Occipital lobe (tissue), 2 donors: ENCODE measurements around a stretch of chr4.

GRCh38 chr4:139770353-139770755, 104.7 kb downstream of the MGST2 start:
- RAMPAGE, long total RNA = no peak

DNA sequence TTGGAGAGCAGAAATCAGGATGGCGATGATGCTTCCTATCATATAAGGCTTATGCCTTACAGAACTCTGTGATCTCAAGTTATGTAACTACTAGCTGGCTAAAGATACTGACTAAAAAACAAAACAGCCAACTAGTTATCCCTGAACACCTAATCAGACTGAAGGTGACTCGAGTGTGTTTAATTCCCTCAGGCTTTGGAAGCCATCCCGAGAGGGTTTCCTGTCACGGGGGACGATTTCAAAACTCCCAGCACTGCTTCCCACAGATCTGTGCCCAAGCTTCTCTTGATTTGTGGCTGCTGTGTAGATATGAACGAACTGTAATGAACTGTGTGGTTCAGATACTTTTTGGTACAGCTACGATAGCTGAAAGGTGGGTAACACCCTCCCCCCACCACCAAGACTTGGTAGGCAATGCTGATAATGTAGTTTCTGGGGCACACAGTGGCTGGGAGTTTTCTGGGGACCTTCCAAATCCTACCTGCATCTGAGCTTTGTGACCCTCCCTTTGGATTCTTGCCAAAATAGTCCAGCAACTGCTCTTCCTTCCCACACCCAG, 148.7 kb downstream of the MGST2 start:
- RAMPAGE, long total RNA = no peak

- RAMPAGE, long total RNA = no peak
Observed at GRCh38 chr4:139858460-139859255, 193.0 kb downstream of the MGST2 start.

DNA sequence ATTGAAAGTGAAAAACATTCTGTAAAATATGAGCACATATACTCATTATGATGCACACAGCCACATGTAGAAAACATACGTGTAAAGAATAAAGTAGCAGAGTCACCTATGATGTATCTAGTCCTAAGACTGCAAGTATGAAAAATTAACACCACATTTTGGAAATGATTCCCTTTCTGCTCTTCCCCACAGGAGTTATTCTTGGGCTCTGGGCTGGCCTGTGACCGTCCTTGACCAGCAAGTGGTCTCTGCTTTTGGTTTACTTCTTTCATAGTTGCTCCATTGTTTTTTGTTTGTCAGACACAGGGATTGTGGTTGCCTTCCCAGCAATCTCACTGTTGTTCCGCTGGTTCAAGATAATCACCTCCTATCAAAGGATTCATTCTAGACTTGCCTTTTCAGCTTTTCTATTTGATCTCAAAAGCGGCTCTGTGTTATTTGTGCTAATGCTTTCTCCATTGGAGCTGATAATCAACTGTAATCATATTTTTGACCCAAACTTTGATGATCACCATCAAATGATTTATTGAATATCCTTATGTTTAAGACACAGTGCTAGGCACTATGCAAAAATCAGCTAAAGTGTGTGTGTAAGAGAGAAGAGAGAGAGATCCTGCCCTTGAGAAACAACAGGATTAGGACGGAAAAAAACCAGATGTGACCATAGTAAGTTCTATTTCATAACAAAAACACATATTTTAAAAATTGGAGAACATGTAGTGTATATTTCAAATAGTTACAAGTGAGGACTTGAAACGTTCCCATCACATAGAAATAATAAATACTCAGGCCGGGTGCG, 218.9 kb downstream of the MGST2 start:
- RAMPAGE, long total RNA = no peak

- RAMPAGE, long total RNA = no peak
Observed at GRCh38 chr4:139889114-139889862, 223.7 kb downstream of the MGST2 start.

DNA sequence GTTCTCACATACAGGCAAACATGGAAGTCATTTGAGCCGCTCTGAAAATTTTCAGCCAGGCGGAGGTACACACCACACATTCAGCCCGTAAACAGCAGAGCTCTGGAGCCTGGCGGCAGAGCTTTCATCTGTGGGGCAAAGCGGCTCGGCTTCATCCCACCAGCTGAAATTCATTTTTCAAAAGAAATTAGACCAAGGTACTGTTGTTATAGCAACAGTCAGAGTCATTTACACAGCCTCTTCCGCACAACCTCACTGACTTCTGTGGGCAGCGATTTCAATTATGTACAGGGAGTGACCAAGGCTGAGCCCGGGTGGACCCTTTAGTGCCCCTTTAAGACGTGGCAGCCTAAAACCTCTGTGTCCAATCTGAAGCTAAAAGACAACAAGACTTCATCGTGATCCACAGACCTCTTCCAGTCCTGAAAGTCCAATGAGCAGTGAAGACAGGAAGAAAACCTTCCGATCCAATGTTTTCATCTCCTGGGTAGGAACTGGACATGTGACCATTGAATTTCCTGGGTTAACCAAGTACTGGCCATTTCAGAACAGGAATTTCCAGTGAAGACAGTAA, 237.0 kb downstream of the MGST2 start:
- RAMPAGE, long total RNA = no peak

DNA sequence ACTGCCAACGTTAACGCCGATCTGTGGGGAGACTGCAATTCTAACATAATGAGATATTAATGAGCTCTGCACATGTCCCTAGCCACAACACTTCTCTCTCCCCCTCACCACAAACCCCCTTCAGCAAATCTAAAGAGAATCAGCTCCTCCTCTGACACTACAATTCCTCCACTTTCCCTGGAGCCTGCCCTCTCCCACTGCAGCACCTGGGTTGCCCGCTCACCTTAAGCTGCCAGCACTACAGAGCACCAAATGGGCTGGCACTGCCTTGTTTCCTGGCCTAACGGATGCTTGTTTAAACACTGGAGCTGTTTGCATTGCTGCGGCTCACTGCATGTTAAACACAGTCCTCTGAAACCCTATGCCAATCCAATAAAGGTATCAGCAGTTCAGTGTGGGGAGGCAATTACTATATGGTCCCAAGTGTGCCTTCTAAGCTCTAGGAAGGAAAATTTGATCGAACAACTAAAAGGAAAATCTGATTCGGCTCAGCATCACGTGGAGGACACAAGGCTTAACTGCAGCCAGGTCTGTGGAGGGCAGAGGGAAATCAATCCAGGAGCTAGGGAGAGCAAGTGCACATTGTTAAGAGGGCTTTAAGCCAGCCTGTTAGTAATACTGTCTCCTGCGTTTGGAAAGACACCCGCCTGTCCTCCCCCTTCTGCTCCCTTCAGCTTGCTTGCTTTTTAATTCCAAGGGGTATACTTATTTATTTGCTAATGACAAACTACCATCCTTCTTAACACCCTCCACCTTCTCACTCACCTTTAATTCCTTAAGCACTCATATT, 232.3 kb downstream of the MAML3 start:
- RAMPAGE, long total RNA = no peak

DNA sequence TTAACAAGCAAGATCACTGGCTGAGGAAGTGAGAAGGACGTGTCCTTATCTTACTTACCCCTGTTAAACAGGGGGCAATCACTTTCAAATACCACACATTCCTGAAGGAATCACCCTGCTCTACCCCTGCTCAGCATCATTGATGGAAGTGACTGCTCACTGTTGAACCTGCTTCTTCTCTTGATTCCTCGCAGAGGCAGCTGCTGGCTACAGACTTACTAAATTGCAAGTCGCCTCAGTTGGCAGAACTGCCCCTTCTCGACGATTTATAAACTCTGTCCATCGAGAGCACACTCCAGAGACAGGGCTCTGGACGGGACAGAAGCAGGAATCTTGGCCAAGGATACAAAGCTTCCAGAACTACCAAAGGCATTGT, 165.2 kb downstream of the MAML3 start:
- RAMPAGE, long total RNA = no peak

DNA sequence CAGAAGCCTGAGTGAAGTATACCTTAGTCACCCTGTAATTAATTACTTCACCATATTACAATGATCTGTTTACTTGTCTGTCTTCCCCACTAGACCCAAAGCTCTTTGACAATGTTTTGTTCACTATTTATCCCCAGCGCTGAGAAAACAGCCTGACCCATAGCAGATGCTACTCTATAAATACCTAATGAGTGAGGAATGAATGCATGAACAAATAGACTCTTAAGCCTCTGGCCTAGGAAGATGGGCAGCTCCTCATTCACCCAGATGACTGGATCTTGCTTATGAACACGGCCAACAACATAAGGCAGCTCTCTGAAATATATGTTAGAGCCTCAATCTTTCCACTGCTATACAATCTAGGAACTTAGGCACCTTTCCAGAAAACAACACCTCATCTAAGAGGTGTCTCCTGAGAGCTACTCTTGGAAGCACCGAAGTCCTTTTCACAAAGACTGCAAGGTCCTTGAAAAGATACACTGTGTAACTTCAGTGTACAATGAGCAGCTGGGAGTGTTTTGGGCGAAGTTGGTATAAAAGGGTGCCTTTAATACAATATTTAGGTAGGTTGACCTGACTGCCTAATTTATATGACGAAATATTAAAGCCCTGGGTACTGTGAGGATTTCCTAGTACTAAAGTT, 134.6 kb downstream of the MAML3 start:
- RAMPAGE, long total RNA = no peak

DNA sequence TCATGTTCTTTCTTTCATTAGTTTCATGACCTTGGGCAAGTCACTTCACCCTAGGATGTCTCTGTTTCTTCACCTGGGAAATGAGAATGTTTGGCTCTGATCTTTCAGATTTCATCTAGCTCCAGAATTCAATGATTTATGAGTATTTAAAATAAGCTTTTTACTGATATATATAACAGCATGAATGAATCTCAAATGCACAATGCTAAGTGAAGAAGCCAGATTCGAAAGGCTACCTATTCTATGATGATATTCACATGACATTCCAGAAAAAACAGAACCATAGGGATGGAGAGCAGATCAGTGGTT, 64.6 kb downstream of the MAML3 start:
- RAMPAGE, long total RNA = no peak

DNA sequence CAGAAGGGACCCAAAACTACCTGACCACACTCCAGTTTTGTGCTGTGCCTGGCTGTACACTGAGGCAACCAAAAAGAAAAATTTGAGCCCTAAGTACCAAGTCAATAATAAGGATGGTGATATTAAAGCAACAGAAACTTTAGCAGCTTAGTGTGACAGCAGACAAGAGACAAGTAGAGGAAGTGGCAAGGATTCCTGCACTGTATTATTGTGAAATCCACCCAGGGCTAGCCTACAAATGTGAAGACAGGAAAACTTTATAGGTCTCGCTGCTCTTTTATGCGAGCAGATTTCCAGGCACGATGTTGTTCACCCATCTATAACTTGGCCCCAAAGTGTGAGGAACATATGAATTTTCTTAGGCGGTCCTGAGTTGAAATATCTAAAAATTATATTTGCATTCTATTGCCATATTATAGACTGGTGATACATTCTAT, 61.2 kb downstream of the MAML3 start:
- RAMPAGE, long total RNA = no peak

DNA sequence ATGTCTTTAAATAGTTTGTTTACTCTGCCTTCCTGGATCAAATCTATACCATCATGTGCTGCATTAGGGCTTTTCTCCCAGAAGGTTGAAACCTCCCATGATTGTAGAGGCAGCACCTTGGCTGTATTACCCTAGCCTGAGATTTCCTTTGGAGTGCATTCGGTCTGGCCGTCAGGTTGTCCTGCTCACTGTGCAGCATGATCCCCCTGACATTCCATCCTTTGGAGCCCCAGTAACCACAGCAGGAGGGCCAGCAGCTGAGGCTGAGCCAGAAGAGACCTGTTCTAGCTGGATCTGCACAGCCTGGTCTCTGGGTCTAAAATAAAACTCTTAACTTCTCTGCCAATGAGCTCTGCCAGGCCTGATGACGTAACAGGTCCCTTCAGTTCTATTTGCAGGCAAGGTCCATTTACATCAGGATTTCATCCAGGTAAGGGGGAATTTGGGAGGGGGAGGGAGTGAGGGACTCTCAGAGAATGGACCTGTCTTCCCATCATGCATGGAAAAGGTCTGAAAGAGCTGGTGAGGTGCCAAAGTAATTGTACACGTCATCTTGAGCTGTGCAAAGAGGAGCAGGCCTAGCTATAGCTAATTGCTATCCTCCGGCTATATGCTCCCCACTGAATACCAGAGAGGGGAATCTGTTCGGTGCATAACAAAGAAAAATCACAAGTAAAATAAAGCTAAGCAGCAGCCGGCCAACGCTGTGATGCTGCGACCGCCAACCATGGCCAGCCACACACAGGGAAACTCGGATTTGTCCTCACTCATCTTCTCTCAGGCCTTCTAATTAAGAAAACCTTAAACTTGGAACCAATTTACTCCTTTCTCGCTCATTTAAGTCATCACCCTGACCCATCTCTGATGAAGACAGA, 60.0 kb downstream of the MAML3 start:
- RAMPAGE, long total RNA = no peak

GRCh38 chr4:140096511-140096825, 57.5 kb downstream of the MAML3 start:
- RAMPAGE, long total RNA = no peak

DNA sequence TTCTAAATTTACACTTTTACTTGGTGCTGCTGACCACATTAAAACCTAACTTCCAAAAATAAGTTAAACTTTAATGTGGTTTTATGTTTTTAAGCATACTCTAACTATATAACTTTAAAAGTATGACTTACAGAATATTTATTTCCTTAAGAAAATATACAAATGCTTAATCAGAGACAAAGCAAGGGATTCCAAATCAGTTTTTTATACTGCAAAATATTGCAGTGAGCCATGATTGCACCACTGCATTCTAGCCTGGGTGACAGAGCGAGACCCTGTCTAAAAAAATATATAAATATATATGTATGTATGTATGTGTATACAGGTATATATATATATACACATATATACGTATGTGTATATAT, 36.7 kb downstream of the MAML3 start:
- RAMPAGE, long total RNA = no peak

- RAMPAGE, long total RNA = no peak
Observed at GRCh38 chr4:140119399-140119964, 34.5 kb downstream of the MAML3 start.

- RAMPAGE, long total RNA = no peak
Observed at GRCh38 chr4:140186529-140187159, 32.7 kb upstream of the MAML3 start.

DNA sequence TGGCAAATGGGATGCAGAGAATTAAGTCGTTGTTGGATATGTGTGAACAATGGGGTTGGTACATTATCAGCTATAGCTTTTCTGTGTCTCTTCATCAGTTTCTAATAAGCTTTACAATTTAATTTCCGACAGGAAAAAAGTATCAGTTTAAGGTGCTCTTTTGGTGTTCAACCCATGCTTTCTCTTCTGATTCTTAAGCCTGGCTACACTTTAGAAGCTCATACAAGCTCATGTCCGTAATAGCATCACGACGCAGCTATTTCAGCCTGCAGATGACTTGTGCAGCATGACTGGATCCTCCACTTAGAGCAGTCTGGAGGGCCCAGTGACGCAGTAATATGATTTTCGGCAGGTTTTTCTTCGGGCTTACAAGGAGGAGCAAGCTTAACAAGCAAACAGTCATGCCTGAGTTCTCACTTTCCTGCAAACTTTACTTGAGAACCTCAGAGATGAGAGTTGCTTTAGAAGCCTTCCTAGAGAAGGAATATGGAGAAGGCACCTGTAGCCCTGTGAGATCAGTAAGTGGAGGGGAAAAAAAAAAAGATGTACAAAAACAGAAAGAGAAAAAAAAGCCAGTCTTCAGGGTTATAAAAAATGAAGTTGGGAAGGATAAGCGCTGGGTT, 85.3 kb upstream of the MAML3 start:
- RAMPAGE, long total RNA = no peak

GRCh38 chr4:140257214-140257566, 103.2 kb upstream of the MAML3 start:
- RAMPAGE, long total RNA = no peak

- RAMPAGE, long total RNA = no peak
Observed at GRCh38 chr4:140642462-140642810, 73.7 kb upstream of the UCP1 start.

GRCh38 chr4:140645450-140646499, 77.0 kb upstream of the UCP1 start:
- RAMPAGE, long total RNA = no peak